Mesangial cell (primary cell): ENCODE measurements around the genes UPK3B and MAGI2.

GRCh38 chr7:76343083-76343794, 15.6 kb downstream of the YWHAG start:
- RAMPAGE, long total RNA = no peak

DNA sequence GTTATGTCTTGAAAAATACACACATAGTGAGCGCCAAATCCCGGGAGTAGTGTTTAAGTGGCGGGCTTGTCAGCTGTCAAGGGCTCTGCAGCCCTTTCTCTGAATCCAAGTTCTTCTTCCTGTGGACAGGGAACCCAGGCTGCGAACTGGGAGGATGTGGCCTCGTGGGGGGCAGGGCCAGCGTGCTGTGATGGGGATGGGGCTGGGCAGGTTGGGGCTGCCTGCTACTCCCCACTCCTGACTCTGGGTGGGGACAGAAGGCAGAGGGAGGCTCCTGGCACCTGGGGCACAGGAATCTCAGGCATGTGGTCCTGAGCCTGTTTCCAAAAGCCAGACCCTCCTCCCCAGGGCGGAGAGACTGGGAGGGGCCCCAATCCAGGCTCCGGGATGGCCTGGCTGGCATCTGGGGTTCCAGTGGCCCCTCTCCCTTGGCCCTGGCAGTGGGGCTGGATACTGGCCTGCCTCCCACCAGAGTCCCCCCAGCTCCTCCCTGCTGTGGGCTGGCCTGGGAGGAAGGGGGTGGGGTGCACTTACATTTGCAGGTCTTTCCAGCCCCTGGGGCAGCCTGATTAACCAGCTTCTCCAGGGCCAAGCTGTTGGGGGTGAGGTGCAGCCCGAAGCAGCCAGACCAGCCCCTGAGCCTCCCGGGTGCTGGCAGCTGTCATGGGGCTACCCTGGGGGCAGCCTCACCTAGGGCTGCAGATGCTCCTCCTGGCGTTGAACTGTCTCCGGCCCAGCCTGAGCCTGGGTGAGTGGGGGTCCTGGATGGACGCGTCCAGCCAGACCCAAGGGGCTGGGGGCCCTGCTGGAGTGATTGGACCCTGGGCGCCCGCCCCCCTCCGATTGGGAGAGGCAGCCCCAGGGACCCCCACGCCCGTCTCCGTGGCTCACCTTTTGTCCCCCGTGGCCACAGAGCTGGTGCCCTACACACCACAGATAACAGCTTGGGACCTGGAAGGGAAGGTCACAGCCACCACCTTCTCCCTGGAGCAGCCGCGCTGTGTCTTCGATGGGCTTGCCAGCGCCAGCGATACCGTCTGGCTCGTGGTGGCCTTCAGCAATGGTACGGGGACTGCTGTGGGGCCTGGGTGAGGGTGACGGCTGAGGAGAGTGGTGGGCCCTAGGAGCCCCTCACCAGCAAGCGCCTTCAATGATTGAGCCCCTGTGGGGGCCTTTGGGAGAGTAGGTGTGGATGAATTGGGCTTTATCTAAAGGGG, at the start of gene UPK3B:
Gene UPK3B, plus strand, starts transcription at position 563 of the 1,217 bp plus-strand sequence.
- RAMPAGE, long total RNA = no peak

GRCh38 chr7:76571305-76572243, 28.5 kb upstream of the SPDYE16 start:
- RAMPAGE, long total RNA = no peak

- RAMPAGE, long total RNA = no peak
These were observed 21.1 kb downstream of the POMZP3 start for GRCh38 chr7:76605767-76606518.

DNA sequence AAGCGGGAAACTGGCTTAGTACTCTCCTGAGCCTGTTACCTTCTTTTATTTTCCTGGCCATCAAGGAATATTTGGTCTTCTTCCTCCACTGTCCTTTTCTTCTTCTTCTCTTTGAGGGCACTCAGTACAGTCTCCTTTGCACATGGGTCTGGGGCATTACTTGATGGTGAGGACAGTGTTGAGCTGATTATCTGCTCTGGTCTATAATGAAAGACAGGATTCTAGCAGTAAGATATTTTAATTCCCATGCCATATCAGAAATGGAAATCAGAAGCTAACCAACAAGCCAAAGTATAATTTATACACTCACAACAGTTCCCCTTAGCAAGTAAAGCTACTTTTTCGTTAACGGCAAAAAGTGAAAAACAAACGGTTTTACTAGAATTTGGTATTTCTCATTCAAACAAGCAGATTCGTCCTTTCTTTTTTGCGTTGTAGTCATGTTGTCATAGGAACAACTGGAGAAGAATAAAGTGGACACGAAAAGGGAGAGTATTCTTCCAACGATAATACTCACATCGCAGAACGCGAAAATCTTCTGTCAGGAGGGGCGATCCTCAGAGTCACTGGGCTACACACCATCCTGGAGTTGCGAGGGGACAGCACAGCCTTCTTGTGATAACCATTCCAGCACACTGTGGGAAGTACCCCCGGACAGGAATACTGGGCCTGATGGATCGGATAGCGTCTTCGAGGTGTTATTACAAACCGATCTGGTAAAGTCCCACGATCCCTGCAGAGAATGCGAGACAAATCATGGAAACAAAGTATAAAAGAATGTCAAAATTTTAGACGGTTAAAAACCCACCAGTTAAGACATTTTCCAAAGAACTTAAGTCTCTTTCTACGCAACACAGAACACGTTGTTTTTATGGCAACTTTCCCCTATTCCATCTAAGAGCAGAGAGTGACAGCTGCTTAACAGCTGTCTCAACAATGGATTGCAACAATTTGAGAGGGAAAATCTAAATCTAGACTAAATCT, 1.3 kb downstream of the POMZP3 start:
- RAMPAGE, long total RNA = no peak

DNA sequence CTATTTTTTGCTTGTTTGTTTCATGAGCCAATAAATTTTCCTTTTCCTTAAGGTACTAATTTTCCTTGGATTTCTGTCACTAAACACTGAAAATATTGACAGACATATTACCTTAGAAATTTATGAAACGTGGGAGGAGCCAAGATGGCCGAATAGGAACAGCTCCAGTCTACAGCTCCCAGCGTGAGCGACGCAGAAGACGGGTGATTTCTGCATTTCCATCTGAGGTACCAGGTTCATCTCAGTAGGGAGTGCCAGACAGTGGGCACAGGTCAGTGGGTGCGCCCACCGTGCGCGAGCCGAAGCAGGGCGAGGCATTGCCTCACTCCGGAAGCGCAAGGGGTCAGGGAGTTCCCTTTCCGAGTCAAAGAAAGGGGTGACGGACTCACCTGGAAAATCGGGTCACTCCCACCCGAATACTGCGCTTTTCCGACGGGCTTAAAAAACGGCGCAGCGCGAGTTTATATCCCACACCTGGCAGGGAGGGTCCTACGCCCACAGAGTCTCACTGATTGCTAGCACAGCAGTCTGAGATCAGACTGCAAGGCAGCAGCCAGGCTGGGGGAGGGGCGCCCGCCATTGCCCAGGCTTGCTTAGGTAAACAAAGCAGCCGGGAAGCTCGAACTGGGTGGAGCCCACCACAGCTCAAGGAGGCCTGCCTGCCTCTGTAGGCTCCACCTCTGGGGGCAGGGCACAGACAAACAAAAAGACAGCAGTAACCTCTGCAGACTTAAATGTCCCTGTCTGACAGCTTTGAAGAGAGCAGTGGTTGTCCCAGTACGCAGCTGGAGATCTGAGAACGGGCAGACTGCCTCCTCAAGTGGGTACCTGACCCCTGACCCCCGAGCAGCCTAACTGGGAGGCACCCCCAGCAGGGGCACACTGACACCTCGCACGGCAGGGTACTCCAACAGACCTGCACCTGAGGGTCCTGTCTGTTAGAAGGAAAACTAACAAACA, 101.6 kb upstream of the POMZP3 start:
- RAMPAGE, long total RNA = no peak

DNA sequence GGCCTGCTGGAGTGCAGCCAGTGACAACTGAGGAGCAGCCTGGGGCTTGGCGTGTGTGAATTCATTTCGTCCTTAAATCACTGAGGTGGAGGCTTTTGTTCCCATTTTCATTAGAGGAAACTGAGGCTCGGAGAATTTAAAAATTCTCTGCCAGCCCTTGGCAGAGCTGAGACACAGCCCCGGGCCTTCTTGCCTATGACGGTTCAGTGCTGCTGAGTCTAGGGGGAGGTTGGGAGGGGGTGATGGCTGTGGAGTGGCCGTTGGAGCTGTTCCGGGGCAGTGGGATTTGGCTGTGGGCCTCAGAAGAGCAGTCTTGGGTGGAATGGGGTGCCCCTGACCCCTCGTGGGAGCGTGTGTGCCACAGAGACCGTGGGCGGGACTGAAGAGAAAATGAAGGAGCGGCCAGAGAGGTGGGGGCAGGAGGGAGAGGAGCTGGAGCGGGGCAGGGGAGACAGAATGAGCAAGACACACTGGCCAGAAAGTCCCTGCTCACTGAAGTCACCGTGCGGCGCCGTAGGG, 40.1 kb downstream of the SPDYE17 start:
- RAMPAGE, long total RNA = no peak

GRCh38 chr7:77502250-77502693, 34.8 kb upstream of the PTPN12 start:
- RAMPAGE, long total RNA = no peak

GRCh38 chr7:77683993-77684504, 12.2 kb upstream of the RSBN1L start:
- RAMPAGE, long total RNA = no peak

GRCh38 chr7:77761277-77761585, 37.0 kb downstream of the TMEM60 start:
- RAMPAGE, long total RNA = no peak

- RAMPAGE, long total RNA = start-site peak on the plus strand at chr7:77798775-77798898, 390 reads
These were observed 484 bp upstream of the TMEM60 start for GRCh38 chr7:77798500-77799336.

- RAMPAGE, long total RNA = no peak
These were observed 41.9 kb upstream of the TMEM60 start for GRCh38 chr7:77839995-77840573.

GRCh38 chr7:78198339-78198605, 400.0 kb upstream of the TMEM60 start:
- RAMPAGE, long total RNA = no peak

DNA sequence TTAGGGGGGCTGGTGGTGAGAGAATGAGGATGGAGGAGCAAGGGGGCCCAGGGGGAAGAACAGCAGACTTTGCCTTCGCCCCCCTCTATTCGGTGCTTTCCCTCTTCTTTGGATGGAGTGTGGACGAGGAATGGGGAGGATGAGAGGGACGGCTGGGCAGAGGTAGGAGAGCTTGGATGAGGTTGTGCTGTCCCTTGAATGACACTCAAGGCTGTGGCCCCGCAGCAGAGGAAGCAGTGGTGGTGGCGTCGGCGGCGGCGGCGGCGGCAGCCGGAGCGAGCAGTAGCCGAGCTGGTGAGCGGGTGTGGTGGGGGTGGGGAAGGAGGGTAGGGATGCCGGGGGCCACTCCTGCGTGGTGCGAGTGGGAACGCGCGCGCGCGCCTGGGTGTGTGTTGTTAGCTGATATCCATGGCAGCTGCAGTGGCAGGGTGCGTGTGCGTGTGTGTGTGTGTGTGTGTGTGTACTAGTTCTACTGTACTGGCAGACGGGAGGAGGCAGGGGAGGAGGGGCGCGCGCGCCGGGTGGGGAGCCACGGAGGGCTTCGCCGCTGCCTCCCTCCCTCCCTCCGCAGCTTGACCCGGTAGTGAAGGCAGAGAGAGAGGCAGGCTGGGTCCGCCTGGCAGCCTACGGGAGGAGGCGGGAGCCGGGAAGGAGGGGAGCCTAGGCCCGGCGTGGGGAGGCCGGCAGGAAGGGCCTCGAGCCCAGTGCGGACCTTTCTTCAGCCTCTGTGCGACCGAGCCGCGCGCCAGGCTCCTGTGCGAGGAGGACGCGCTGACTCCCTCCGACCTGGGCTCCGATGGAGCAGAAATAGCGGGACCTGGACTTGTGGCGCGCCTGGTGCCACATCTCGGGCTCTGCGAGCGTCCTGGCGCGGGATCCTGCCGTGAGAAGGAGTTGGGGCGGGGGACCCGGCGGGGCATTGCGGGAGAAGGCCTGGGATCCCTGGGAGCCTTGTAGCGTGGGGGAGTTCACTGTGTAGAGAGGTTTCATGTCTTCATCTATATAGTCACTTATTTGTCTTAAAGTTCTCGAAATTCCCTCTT, at the start of gene MAGI2:
Gene MAGI2, minus strand, starts transcription at position 306 of the 1,043 bp plus-strand sequence.
- RAMPAGE, long total RNA = start-site peak on the minus strand centred at position 271 of the sequence, 101 bp wide, 6 reads; start-site peak on the plus strand centred at position 273 of the sequence, 26 bp wide, 91 reads; start-site peak on the plus strand centred at position 609 of the sequence, 231 bp wide, 949 reads

- RAMPAGE, long total RNA = no peak
These were observed 157.9 kb upstream of the GNAI1 start for GRCh38 chr7:79976739-79977059.

GRCh38 chr7:80500294-80500914, 11.5 kb downstream of the GNAT3 start:
- RAMPAGE, long total RNA = no peak

DNA sequence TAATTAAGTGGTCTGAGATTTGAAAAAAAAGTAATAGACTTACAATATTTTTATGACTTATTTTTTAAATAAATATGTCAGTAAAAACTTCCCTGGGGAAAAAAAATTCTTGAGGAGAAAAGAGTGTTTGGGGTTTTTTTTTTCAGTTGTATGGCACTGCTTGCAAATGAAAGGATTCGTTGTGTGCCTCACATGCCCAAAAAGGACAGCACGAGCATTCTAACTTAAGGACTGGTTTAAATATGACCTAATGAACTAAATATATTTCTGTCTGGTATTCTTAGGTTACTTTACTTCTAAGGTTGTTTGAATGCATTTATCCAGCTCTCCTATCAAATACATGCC, 1.0 kb upstream of the CD36 start:
- RAMPAGE, long total RNA = no peak

- RAMPAGE, long total RNA = no peak
These were observed 119.8 kb downstream of the CD36 start for GRCh38 chr7:80758330-80758569.

- RAMPAGE, long total RNA = no peak
These were observed 7.9 kb downstream of the CACNA2D1 start for GRCh38 chr7:82435536-82436312.

GRCh38 chr7:82955583-82956192, 207.0 kb downstream of the PCLO start:
- RAMPAGE, long total RNA = no peak